Skeletal muscle cell (primary cell): ENCODE results near the gene UBE2Z.

- RRBS: no CpG with 5 or more reads among the region's 4 CpGs
Observed at GRCh38 chr17:48852077-48852875, 21.4 kb downstream of the CALCOCO2 start.

- RRBS: under 1% methylated on average over 38 of the region's 103 CpGs
Observed at GRCh38 chr17:48908348-48909517, at the start of gene UBE2Z. Gene UBE2Z, plus strand, starts transcription at chr17:48908407.

- RRBS: no CpG with 5 or more reads among the region's 13 CpGs
Observed at GRCh38 chr17:48999147-48999701, 2.0 kb downstream of the IGF2BP1 start.

DNA sequence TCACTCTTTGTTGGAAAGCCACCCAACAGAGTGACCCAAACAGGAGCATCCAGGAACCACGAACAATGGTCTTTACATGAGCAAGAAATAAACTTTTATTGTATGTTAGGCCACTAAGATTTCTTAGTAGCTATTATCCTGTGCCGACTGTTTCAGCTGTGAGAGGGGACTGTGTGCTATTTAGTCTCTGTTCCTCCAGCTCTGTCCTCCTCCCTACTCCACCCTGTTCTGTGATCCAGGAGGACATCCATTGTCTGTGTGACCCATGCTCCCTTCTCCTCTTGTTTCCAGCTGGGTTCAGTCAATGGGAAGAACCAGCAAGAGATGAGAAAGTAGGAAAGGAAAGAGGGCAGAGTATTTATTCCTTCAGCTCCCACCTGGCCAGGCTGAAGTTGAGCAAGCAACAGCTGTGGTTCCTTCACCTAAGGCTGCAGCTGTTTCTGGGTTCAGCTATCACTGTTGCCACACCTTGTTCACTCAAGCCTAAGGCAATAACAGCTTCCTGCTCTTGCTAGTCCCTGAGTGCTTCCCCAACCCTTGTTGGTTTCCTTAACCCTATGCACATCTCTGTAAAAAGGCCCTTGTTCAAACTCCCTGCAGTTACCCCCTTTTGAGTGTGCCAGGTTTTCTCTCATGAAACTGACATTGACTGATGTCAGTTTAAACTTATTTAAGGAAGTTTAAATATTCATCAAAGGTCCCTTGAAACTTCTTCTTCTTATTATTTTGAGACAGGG, 14.8 kb upstream of the B4GALNT2 start:
- RRBS: no CpG with 5 or more reads among the region's 2 CpGs

GRCh38 chr17:49201252-49201585, 9.2 kb downstream of the GNGT2 start:
- RRBS: no CpG with 5 or more reads among the region's 4 CpGs

DNA sequence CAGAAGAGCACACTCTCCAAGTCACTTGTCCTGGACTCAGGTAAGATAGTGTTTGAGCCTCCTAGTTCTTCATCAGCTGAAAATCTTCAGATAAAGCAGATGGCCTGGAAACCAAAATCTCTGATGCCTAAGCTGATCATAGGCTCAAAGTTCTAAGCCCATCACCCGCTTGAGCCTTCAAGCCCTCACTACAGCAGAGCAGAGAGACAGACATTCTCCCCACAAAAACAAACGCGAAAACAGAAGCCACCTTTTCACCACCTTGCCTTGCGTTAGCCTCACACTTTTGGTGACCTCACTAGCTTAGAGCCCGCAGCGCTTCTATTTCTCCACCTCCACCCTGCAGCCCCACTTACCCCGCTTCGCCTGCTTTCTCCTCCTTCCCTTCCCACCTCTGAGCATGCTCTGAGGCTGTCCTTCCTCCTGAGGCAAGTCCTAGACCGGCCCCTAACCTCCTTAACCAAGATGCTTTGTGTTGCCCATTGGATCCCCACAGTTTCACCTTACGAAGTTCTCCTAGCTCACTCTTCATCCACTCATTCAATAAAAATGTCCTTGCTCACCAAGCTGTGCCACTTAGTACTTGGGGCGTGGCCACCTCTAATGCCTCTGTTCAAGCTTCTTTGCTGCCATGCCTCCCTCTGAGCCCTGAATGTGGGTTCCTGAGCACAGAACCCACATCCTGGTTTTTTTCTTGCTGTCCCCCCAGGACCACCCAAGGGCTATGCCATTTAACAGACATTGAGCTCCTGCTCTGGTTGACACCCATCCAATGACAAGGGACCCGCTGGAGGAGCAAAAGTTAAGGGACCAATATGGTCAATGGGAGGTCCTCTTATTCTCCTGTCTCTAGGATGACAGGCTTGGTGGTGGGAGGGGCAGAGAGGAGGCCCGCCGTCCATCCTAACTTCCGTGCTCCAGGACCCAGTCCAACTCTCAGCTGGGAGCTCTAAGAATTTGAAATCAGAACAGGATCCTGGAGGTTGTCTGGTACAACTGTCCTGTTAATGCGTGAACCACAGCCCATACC, 1.2 kb downstream of the GNGT2 start:
- RRBS: no CpG with 5 or more reads among the region's 16 CpGs

DNA sequence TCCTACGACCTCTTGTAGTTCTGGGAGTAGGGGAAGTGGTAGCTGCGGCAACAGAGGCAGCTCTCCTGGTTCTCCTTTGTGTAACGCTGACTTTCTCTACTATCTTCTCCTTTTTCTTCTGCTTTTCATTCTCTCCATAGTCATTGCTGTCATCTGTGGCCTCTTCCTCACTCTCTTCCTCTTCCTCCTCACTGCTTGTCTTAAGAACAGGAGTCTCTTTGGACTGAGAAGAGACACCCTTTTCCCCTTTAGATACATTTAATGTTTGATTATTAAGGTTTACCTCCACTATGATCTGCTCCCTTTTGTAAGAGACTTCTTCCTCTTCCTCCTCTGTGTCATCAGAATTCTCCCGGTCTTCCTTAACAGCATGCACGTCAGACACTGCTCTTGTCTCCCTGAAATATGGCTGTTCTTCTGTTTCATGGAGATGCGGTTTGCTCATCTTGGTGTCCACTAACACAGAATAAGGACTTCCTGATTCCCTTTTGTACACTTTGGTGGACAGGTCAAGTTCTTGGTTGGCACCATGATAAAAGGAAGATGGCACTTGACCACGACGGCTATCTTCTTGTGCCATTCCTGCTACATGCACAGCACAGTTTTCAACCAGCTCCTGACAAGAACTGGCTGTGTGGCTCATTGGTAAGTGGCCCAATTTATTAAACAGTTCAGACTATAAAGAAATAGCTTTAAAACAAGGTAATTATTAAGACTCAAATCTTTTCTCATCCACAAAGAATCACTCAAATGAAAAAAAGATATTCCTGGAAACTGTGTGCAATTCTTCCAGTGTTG, 44.8 kb downstream of the ZNF652 start:
- RRBS: no CpG with 5 or more reads among the region's 8 CpGs

DNA sequence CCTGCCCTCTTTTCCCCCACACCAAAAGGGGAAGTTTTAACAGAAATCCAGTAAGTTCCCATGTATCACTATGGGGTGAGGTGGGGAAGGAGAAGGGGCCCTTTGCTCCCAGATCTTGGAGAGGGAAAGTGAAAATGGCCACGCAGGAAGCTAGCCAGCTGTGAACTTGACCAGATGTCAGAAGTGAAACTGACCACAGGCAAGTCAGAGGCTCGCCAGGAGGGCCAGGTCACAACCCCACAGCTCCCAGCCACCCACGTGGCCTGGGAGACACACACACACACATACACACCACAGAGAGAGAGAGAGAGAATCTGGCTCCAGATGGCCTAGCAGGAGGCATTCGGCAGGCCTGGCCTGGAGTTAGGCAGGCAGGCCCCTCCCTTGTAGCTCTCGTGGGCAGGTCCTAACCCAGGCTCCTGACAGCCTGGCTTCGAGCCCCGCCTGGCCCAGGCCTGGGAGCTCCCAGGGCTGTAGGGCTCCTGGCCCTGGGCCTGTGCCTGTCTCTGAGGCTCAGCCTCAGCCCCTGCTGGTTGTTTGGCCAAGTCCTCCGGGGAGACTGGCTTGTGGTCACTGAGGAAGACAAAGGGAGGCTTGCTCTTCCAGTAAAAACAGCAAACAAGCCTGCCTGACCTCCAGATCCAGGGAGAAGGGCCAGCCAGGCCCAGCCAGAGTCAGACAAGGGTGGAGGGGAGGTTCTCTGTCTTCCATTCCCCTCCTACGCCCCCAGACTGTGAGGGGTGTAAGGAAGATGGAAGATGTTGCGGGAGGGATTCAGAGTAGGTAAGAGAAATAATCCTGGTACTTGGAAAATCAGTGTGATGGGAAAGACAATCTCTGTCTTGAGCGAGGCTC, 20.2 kb downstream of the NGFR start:
- RRBS: no CpG with 5 or more reads among the region's 11 CpGs

DNA sequence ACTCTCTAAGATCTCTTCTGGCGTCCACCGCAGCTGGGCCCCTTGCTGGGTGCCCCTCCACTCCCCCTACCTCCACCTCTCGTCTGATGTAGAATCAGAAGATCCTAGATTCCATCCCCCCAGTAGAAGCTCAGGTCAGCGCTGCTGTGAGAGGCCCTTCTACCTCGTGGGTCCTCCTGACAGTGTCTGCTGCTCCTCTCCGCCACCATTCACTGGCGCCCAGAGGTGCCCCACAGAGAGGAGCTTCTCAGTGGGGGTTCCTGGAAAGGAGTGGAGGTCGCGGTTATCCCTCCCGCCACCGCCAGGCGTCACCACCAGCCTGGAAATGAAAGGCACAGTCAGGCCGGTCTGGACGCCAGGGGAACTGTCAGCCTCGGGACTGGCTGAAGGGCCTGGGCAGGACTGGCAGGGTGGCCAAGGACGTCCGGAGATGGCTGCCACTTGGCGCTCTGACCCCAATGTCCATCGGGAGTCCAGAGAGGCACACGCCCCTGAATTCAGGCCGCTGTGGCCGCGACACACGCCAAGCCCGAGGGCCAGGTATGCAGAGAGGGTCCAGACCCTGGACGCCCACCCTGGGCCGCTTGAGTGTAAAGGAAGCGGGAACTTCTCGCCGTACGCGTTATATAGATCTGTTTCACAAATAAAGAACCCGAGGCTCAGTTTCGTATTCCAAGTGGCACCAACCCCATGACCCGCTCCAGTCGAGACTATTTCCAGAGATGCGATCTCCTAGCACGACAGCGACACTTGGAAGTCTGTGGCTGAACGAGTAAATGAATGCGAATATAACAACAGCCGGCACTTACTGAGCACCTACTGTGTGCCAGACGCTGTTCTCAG, 7.7 kb upstream of the NXPH3 start:
- RRBS: under 1% methylated on average over 5 of the region's 43 CpGs

- RRBS: no CpG with 5 or more reads among the region's 2 CpGs
Observed at GRCh38 chr17:49573367-49573786, 2.3 kb upstream of the NXPH3 start.

DNA sequence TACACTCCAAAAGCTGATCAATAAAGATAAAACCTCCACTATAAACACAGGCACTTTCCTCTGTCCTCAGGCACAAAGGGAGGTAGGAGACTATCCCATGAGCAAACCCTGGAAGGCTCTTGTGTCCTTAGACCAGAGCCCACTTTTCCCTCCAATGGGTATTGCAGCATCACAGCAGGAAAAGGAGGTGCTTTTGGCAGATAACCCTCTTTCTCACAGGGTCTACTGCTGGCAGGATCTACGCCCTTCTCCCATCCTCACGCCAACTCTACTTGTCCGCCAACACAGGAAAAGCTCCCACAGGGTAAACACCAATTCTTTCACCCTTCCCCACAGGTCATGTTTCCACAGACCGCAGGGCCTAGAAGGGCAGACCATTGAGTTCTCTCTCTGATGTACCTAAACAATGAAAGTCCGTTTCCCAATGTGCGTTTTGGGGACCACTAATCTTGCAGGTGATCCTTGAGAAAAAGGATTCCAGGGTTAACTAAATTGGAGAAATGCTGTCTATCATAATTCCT, 28.8 kb downstream of the NXPH3 start:
- RRBS: no CpG with 5 or more reads among the region's 6 CpGs

GRCh38 chr17:49638628-49639189, 39.2 kb downstream of the SPOP start:
- RRBS: no CpG with 5 or more reads among the region's 6 CpGs

GRCh38 chr17:49659472-49659729, 18.5 kb downstream of the SPOP start:
- RRBS: no CpG with 5 or more reads among the region's 2 CpGs

- RRBS: no CpG with 5 or more reads among the region's 4 CpGs
Observed at GRCh38 chr17:49676091-49676752, 1.7 kb downstream of the SPOP start.

GRCh38 chr17:49707115-49707527, 643 bp downstream of the SLC35B1 start:
- RRBS: no CpG with 5 or more reads among the region's 12 CpGs

- RRBS: no CpG with 5 or more reads among the region's 12 CpGs
Observed at GRCh38 chr17:49717347-49718360, 9.9 kb upstream of the SLC35B1 start.

GRCh38 chr17:49815899-49816455, 27.5 kb downstream of the KAT7 start:
- RRBS: no CpG with 5 or more reads among the region's 4 CpGs

- RRBS: no CpG with 5 or more reads among the region's 2 CpGs
Observed at GRCh38 chr17:49835354-49835686, 12.5 kb downstream of the TAC4 start.

- RRBS: 15% methylated on average over 5 of the region's 43 CpGs
Observed at GRCh38 chr17:49901741-49902321, 54.0 kb upstream of the TAC4 start.